ENCODE data around the genes PHF2, ZNF169 and AOPEP.

DNA sequence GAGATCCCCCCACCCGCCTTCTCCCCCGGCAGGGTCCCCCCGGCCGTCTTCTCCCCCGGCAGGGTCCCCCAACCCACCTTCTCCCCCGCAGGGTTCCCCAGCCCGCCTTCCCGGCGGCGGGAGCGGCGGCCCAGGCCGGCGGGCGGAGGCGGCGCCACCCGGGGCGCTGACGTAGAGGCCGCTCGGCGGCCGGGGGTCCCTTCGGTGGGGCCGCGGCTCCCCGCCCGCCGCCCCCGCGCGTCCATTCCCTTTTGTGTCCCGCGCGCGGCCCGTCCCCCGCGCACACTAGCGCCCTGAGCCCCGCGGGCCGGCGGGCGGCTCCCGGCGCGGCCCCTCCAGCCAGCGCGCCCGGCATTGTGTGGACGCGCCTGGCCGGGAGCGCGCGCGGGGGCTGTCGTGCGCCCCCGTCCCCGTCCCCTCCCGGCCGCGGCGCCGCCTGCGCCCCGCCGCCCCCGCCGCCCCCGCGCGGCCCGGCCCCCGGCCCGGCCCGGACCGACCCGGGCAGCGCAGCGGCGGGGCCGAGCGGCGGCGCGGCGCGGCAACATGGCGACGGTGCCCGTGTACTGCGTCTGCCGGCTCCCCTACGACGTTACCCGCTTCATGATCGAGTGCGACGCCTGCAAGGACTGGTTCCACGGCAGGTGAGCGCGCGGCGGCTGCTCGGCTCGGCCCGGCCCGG, at the start of gene PHF2:
Gene PHF2, plus strand, starts transcription at position 354 of the 679 bp plus-strand sequence.
- PRO-cap: bidirectional peak, plus-strand start at position 303 of the sequence, minus-strand start at position 360 of the sequence; bidirectional peak, plus-strand start at position 541 of the sequence, minus-strand start at position 554 of the sequence

- PRO-cap: no peak
These were observed 23.4 kb downstream of the PHF2 start for GRCh38 chr9:93599760-93600181.

GRCh38 chr9:93673528-93673911, 97.1 kb downstream of the PHF2 start:
- PRO-cap: no peak

DNA sequence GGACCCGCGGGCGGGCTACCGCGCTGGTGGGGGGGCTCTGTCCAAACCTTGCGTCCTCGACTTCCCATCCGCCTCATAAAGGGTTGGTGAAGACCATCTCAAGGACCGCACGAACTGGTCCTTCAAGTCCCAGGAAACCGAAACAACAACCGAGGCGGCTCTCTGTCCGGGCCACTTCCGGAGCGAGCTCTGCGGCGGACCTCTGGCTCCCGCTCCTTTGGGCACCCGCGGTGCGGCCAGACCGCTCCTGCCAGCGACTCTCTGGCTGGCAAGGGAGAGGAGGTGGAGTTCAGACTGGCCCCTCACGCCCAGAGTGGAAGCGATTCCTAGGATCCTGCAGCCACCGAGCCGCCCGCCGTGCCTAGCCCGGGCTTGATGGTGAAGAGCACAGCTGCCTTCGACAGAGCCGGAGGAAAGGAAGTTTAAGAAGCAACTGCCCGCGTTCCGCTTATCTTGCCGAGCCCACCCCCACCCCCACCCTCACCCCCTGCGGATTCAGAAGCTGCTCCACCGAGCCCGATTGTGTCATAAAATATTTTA, 4.0 kb downstream of the BARX1 start:
- PRO-cap: no peak

DNA sequence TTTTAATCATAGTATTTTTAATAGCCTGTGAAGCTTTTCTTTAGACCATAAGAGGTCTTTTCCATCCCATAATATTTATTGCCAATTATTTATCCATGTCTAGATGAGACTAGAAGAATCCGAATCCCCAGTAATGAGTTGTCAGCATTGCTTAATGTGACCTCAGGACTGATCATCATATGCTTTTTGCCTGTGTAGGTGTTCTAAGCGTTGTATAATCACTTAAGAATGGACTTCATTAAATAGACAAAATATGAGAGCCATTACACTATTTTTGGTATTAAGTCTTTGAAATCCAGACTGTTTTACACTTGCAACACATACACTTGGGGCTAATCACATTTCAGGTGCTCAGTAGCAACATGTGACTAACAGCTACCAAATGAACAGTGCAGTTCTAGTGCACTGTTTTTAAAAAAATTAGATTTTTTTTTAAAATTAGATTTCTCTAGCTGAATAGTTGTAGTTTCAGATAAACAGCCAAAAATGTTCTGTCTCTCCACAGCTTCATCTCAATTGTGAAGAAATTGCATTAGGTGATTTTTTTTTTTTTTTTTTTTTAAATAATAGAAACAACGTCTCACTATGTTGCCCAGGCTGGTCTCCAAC, 84.5 kb downstream of the PTPDC1 start:
- PRO-cap: no peak

- PRO-cap: no peak
These were observed 80.4 kb upstream of the ZNF169 start for GRCh38 chr9:94178450-94179434.

DNA sequence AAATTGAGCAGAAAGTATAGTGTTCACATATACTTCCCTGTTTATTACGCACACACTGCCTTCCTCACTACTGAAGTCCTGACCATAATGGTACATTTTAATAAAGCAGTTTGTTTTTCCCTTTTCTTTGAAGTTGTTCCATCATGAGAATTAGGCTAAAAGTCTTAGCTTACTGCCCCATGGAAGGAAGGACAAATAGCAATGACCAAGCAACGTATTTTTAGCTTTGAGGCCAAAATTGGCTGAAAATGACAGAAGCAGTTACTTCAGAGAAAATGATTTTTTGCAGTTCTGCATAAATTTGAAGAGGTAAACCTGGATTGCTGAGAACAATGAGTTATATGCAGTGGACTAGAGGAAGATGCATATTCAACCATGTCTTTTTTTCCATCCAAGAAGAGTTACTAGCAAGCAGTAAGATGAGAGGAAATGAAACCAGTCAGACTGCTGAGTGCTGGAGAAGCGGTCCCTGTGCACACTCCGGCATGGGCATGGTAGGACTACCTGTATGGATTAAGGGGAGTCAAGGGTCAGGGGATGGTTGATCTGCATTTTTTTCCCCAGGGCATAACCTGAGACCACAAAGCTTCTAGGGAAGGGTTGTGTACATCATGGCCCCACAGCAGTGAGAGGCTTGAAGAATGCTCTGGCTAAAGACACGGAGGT, 76.7 kb upstream of the ZNF169 start:
- PRO-cap: no peak

DNA sequence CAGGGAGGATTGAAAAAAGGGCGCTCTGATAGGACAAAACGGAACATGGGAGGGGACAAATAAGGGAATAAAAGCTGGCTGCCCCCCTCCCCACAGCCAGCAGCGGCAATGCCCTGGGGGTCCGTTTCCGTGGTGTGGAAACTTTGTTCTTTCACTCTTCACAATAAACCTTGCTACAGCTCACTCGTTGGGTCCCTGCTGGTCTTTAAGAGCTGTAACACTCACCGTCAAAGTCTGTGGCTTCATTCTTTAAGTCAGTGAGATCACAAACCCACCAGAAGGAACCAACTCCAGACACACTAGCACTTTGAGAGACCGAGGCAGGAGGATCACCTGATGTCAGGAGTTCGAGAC, 54.4 kb upstream of the ZNF169 start:
- PRO-cap: no peak

- PRO-cap: bidirectional peak, plus-strand start at chr9:94259360, minus-strand start at chr9:94259311
These were observed at the start of gene ZNF169 for GRCh38 chr9:94258870-94259468. ZNF169 (plus strand) TSS chr9:94259298.

DNA sequence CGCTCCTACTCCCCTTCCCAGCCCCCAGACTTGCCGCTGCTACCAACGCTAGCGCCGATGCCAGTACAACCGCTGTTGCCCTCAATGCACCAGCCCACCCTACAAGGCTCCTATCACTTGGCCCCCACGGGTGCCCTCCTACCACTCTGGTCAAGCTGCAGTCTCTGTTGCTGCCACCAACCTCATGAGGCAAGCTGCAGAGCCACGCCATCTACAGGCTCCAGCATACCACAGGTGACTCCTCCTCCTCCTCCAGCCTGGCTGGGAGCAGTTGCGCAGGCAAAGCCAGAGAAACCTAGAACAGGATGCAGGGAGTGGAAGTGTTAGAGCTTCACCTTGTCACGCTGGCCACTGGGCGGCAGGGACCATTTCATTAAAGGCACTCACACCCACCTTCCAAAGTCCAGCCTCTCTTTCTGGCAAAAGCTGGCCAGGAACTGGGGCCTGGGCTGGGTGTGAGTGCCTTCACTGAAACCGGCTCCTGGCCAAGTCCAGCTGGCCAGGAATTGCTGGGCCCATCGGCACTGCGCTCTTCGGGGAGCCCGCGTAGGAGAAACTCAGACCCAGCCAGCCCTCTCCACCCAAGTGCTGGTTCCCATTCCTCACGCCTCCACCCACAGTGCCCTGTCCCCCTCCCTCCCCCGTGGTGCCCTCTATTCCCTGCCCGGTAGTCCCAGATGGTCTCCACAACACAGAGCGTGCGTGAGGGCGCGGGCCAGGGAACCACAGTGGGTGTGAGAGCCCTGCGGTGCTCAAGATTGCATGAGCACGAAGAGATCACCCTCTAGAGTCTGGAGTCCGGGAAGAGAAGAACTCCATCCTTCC, 40.4 kb downstream of the FBP2 start:
- PRO-cap: no peak

DNA sequence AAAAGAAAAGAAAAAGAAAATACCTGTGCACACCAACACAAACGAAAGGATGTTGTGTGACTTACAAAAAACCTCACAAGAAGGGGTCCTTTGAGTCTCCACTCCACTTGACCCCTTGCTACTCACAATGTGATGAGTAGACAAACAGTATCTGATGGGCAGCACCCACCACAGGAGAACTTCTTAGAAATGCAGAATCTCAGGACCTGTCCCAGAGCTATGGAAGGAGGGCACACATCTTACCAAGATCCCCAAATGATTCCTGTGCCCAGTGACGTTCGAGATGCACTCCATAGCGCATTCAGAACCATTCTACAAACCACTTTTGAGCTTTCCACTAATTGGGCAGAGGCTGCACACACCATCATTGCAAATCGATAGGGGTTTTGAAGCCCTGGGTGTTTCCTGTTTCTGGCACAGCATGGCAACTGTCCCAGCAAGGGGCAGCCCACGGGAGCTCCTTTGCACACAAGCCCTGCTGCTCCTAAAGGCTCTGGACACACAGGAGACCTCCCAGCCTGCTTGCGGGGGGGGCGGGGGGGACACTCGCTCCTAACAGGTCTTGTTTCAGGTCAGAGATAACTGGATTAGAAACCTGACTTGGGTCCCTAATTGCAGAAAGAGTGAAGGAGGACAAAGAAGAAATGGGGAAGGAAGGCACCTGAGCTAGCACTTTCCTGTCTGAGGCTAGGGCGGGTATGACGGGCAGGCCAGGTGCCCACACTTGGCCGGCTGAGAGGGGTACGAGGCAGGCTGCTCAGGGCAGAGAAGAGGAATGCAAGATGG, 1.0 kb downstream of the FBP1 start:
- PRO-cap: no peak

DNA sequence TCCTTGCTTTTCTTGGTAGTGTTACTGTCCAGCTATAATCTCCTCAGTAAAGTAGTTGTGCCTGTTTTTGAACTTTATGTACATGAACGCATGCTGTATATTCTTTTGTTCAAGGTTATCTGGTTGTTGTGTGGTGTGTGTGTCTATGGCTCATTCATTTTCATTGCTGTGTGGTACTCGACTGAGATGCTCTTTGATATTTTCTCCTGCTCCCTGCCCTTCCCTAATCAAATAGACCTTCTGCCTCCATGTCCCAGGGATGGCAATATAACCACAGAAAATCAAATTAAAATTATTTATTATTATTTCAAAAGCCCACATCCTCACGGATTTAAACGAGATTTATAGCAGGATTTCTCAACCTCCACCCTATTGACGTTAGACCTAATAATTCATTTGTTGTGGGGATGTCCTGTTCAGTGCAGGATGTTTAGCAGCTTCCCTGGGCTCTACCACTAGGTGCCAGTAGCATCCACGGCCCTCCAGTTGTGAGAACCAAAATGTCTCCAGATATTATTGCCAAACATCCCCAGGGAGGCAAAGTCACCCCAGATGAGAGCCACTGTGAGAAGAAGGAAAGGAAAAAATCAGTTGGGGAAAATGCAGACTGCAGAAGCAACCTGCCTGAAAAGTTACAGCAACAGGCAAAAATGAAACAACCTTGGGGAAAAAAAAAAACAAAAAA, 29.4 kb upstream of the FBP1 start:
- PRO-cap: no peak

DNA sequence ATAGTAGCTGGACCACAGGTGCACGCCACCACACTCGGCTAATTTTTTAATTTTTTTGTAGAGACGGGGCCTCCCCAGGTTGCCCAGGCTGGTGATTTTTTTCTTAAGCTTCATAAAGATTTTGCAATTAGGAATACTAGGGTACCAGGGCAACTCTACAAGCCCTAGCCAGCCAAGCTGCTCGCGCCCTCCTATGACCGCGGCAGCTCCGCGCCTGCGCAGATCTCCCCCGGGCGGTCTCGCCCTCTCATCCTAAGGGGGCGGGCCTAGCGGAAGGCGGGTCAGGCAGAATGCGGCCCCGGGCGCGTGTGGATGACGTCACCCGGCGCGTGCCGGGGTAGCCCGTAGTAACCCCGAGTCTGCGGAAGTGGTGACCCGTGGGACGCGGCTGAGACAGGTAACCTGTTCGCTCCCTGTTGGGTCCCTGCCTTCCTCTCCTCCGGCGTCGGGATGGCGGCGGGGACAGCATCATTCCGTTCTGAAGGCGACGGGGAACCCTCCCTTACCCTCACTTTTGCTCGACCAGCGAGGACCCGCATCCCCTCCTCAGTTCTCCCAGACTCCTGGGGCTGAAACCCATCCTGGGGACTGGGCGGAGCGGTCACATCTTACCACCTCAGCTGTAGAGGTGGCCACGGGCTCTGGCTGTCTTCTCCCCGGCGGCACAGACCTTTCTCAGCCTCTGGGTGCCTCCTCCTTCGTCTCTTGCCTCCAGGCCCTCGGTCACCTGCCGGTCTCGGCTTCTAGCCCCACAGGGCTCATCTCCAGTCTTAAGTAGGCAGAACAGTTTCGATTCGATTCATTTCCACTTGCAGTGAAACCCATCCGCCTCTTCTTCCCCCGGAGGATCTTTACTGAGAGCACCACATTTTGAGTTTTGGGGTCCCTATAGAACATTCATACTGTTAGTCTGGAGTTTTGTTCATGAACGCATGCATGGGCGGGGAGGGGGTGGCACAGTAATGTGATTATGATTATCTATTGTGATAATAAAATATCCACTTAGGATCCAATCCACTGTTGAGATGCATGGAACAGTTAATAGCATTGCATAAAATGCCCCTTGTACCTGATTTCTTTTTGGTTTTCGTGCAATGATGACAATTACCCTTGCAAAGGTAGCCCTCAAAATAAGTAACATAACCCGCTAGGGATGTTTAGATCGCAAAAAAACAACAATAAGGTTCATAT, at the start of gene AOPEP:
Gene AOPEP, plus strand, starts transcription at position 345 of the 1,191 bp plus-strand sequence.
- PRO-cap: bidirectional peak, plus-strand start at position 315 of the sequence, minus-strand start at position 195 of the sequence; bidirectional peak, plus-strand start at position 572 of the sequence, minus-strand start at position 605 of the sequence; bidirectional peak, plus-strand start at position 665 of the sequence, minus-strand start at position 760 of the sequence

- PRO-cap: no peak
These were observed 79.1 kb downstream of the AOPEP start for GRCh38 chr9:94805474-94806061.

DNA sequence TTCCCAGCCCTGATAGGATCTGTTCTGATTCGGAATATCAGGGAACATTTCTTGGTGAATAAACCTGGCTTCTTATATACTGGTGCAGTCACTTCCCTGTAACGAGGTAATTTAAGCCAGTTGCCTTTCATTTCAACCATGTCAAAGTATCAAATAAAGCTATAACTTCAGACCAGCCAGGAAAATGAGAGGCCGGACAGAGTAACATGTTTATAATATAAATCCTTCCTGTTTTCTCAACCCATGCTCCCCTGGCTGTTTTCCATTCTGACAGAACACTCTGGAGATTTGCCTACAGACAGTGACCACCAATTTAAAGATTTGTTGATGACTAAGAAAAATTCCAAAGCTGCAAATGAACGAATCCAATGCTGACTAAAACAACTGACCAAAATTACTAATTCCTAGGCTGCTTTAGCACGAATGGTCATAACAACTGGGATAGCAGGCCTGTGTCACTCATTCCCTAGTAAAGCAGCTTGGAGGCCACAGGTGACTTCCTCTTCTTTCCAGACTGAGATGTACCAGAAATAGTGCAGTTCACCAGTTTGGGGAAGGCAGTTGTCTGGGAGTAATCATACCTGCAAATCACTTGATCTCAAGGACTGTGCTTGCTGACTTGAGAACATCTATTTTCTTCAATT, 141.4 kb downstream of the AOPEP start:
- PRO-cap: no peak

DNA sequence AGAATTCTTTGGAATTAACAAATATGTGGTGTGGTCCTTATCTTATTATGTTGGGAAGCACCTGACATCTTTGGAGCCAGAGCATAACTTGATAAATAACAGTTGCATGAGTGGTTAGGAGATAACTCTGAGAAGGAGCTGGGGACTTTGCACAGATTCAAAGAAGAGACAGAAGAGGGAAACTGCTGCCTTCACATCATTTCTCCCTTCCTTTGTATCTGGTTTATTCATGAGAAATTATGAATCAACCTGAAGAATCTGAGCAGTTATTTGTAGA, 146.8 kb downstream of the AOPEP start:
- PRO-cap: no peak

- PRO-cap: no peak
These were observed 147.9 kb downstream of the AOPEP start for GRCh38 chr9:94874331-94874878.

GRCh38 chr9:94979826-94980634, 253.5 kb downstream of the AOPEP start:
- PRO-cap: no peak

DNA sequence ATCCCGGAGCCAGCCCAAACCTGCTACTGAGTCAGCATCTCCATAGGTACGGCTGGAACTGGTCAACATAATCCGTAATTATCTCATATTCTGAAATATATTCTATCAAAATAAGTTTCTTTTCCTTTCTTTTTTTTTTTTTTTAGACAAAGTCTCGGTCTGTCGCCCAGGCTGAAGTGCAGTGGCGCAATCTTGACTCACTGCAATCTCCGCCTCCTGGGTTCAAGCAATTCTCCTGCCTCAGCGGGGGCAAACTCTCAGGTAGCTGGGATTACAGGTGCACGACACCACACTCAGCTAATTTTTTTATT, 262.2 kb downstream of the AOPEP start:
- PRO-cap: no peak

DNA sequence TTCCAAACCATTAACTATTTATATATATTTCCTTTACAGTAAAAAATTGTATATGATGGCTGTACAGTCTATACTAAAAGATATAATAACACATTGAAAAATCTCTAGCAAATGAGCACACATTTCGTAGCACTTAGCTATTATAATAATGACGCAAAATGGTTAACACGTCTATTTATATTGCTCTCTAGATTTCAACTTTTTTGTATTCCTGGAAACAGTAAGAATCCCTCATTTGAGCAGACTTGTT, 277.1 kb downstream of the AOPEP start:
- PRO-cap: no peak